Left common carotid artery plus branches (tissue), 1 donor: ENCODE results near the gene DHX32.

DNA sequence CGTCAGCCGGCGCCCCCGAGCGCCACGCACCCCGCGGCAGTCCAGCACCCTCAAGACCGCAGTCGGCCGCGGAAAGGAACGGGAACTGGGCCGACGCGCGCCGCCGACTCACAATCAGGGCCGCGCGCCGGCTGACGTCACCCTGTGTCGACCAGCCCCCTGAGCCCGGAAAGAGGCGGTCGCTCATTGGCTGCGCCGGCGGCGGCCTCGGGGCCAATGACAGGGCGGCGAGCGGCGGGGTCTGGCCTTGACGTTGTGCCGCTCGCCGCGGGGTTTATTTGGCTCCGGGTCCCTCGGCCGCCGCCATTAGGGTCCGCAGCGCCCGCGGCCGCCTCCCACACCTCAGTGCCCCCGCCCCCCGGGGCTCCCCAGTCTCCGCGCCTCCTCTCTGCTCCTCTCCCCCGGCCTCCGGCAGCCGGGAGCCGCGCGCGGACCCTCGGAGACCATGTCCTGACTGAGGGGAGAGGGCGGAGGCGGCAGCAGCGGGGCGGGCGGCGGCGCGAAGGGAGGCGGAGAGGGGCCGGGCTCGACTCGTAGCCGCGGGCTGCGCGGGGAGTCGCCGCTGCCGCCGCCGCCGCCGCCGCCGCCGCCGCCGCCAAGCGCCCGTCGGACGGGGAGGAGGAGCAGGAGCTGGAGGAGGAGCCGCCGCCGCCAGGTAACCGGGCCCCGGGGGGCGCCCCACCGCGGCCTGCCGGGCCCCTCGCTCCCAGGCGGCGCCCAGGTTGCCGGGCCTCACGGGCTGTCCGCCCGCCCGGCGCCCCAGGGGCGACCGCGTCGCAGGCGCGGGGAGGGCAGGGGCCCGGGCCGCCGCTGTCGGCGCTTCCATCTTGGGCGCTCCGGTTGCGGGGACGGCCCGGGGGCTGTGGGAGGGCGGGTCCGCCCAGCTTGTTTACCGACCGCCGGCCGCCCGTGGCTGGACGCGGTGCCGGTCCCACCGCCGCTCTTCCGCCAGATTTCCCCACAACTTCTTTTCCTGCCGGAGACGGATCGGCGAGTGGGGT is 25.0 kb upstream of the ZRANB1 start:
- PRO-cap = bidirectional peak, plus-strand start at position 278 of the sequence, minus-strand start at position 70 of the sequence; bidirectional peak, plus-strand start at position 606 of the sequence, minus-strand start at position 502 of the sequence

GRCh38 chr10:124946623-124947329 is 4.9 kb downstream of the ZRANB1 start:
- PRO-cap = no peak

- PRO-cap = no peak
Measured at GRCh38 chr10:124953433-124953827, 11.5 kb downstream of the ZRANB1 start.

- PRO-cap = no peak
Measured at GRCh38 chr10:124977982-124978346, 36.0 kb downstream of the ZRANB1 start.

DNA sequence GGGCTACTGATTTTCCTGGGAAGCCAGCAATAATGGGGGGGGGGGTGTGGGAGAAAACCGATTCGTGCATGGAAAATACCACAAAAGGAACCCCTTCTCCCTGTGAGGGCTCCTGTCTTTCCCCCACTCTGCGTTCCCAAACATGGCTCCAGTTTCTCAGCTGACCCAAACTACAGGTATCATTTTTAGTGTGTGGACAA is 36.1 kb downstream of the CTBP2 start:
- PRO-cap = no peak

DNA sequence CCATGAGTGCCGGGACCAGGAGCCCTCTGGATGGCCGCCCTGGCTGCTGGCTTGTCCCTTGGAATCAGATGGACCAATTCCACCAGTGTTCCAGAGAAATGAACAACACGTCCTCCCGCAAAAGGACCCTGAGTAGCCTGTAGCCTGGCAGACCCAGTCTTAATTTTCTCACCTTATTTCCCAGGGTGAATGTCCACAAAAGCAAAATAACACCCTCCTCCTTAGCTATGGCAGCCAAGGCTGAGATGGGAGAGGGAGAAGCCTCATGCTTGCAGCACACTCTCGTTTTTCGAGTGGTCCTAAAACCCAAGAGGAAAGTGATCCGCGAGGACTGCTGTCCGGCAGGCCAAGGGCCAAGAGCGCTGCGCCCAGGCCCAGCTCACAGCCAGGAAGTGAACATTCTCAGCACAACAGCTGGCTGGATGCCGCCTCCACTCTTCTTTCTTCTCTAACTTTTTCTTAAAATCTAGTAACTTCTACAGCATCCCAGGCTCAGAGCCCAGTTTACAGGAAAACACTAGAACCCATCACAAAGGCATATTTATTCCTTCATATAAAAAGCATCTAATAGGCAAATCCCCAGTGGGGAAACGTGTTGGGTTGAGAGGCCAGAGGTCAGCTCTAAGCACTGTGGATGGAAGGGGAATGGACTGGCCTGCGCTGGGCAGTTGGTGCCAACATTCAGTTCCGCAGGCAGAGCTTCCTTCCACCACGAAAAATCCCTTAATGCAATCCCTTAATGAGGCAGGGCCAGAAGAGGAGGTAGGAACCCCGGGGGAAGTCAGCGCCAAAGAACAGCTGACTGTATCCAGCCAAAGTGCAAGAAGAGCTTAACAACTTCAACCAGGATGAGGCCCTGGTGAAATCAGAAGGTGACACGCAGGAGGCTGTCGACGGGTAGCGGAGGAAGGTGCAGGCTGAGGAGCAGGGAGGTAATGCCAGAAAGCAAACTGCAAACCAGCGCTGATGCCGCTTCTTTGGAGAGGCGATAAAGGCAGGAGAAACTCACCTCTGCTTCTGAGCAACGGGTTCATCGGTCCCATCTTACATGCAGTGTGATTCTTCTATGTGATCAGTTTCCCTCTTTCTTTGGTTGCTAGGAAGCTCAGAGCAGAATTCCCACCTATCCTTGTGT is 11.2 kb downstream of the CTBP2 start:
- PRO-cap = no peak

GRCh38 chr10:125023871-125024320 is 4.0 kb downstream of the CTBP2 start:
- PRO-cap = no peak

GRCh38 chr10:125038501-125039046 is 10.7 kb upstream of the CTBP2 start:
- PRO-cap = no peak

DNA sequence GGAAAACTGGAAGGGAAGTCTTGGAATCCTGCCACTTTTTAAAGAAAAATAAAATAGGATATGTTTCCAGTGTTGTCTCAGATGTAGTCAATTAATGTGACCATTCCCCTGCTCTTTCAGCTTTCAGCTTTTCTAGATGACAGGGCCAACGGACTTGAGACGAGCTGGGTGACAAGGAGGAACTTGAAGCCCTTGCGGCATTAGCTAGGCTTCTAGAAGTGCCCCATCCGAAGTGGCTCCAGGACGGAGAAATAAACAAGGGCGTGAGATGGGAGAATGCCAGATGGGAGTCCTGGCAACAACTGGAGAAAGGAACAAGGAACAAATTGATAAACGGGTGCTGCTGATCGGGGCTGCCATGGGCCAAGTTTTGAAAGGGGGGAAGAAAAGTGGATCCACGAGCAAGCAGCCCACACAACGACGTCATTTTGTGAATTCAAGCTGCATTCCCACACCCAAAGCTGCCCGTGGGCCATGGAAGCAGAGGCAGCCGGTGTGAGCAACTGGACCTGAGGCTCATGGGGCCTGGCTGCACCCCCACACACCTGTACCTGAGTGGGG is 90.3 kb upstream of the CTBP2 start:
- PRO-cap = no peak

- PRO-cap = no peak
Measured at GRCh38 chr10:125119927-125120569, 92.2 kb upstream of the CTBP2 start.

DNA sequence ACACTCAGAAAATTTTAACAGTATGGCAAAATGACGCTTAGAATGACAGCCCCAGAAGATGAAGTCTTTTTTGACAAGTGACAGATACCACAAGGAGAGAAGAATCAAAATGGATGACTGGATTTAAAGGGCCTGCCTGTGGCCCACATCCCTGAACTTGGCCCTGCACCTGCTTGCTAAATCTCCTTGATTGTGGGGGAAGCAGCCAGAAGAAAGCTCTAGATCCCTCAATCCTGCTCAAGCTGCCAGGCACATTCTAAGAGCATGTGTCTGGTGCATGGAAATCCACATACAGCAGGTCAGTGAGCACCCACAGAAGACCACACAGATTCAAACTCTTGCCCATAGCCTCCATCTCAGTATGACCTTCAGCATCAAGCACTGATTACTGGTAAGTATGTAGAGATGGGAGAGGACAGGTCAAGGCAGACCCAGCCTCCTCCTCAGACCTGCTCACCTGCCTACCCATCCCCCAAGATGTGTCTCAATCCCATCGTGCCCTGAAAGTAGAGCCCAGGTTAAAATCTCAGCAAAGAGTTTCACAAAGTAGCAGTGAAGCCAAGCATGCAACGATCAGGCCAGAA is 105.1 kb upstream of the CTBP2 start:
- PRO-cap = no peak

GRCh38 chr10:125151523-125152096 is 123.7 kb upstream of the CTBP2 start:
- PRO-cap = no peak

DNA sequence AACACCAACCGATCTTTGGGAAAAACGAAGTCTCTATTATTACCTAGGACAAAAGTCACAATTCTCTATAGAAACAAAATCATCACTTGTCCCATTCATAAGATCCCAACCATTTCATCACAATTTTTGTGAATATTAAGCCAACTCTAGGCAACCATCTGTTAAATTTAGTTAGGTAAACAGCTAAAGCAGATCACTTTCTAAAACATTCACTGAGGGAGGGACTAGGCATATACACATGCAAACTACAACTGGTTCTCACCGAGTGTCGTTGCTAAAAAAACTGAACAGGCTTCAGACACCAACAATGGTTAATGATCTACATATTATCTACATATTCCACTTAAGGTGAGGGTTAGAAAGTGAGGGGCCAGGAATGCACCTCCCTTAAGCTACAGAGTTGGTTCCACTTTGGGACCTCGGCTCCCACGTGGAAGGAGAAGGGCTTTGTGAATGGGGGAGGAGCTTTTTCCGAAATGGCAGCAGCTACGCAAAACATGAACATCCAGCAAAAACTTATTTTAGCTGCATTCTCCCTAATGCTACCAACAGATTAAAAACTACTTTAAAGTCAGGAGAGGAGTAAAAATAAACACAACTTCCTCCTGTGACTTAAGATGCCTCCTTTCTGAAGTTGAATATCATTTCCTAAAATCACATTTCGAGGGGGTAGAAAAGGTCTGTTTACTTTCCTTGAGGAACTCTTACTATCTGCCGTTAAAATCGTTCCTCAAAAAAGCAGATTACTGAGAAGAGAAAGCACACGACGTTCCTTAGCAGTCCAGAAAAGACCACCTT is 126.7 kb upstream of the CTBP2 start:
- PRO-cap = no peak

DNA sequence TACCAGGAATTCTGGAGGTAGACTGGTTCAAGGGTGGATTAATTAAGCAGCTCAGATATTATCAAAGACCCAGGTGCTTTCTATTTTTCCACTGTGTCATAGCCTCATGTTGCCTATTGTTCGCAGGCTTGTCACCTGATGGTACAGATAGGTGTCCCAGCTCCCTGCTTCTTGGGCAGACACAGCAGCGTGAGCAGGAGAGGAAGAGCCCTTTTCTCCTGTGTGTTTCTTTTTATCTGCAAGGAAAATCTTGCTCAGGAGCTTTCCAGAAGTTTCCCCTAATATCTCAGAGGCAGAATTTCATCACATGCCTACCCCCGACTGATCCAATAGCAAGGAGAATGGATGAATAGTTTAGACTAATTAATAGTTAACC is 288.7 kb upstream of the CTBP2 start:
- PRO-cap = no peak

DNA sequence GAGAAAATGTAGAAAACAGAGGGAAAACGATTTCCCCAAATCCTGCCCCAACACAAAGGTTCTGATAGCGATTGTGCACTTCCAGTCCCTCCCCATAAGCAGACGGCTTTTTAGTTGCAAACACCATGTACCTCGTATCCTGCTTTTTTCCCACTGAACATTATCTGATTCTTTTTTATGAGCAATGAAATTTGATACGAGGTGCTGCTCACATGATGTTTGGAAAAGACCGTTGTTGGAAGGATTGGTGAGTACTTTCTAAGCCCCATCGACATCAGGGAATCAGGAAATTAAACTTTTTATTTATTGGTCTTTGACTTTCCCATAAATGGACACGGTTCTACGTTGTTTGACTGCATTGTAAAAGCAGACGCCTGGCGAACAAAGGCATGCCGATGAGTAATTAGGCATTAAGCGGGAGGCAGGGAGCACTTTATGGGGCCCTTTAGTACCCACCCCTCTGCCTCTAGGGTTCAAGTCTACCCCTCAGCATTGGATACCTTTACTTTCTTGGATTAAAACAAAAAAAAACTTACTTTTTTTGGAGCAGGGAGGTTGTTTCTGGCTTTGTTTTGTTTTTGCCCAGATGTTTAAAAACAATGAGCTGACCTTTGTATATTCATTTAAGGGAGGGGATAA is 49.3 kb downstream of the TEX36 start:
- PRO-cap = no peak

GRCh38 chr10:125844862-125845489 is 21.6 kb downstream of the BCCIP start:
- PRO-cap = no peak

GRCh38 chr10:125880440-125881529 is at the start of gene DHX32:
Gene DHX32 (minus strand): TSS chr10:125881292.
- PRO-cap = no peak

DNA sequence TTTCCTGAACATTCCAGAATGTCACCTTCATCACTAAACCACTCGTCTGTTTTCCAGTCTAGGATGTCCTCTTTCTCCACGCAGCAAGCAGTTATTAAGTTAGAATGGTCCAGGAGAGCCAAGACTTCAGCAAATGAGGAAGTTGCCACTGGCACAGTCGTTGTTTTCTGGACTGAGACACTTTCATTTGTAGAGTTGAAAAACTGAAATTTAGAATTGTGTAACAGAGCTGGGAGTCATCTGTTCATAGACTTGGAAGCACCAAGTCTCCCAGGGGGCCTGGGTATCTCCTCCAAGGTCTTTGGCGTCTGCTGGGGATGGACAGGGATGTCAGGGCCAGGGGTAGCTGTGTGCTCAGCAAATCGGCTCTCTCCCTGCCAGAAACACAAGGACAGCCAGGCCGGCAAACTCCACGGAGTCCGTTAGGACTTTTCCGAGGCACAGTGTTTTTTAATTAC is 208.4 kb downstream of the FANK1 start:
- PRO-cap = no peak

- PRO-cap = no peak
Measured at GRCh38 chr10:126199239-126199625, 189.0 kb downstream of the ADAM12 start.

DNA sequence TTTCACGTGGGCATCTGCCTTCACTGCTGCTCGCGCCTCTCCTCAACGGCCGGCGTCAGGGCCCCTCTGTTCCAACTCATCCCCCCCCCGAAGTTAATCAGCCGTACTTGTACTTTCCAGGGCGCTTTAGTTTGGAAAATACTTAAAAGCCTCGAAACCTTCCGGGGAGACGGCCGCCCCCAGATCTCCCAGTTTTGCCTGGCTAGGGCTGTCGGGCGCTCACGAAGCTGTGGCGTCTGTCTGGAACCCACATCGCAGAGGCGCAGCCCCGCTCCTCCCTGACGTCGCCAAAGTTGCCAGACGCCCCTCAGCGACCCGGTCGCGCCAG is 983 bp downstream of the INSYN2A start:
- PRO-cap = no peak